Neural progenitor cell (in vitro differentiated cells): ENCODE data around the gene JUND.

DNA sequence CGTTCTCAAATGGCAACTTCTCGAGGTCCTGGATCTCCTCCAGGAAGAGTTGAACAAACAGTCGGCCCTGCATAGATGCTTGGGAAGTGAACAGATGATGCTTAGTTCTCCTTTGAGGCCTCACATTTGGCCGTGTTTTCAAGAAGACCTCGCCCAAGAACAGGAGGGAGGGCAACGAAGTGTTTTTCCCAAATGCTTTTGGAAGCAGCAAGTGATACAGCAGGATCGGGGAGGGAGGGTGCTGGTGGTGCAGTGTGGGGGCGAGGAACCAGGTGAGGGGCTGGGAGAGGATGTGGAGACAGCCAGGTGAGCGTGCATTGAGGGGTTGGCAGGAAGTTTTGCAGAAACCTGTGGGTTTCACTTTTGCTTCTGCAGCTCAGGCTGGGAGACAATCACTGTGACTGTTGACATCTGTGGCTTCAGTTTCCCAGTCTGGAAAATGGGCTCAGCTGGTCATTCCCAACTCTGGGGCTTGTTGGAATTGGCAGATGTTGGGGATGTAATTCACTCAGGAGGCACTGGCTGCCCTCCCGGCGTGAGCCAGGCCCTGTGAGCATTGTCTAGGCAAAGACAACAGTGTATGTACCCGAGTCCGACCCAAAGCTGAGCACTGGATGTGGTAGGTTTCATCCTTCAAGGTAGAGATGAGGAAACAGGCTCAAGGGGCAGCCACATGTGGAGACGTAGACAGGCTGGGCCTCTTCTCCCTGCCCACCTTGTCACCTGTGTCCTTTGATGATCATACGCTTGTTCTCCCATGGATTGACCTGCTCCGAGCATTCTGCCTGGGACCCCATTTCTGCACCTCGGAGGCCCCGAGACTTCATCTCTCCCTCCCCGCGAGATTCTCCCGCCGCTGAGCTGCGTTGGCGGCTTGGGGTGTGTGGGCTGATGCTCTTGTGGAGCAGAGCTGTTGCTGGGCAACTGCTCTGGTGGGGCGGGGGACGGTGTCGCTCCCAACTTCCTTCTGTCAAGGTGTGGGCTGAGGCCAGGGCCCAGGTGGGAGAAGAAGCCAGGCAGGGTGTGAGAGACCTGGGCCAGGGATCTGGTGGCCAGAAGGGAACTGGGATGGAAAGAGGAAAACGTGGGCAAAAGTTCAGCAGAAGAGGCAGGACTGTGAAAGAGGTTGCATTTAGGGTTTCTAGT is 21.9 kb downstream of the MAST3 start:
- RAMPAGE, long total RNA, result no peak

GRCh38 chr19:18153406-18153656 is 368 bp downstream of the PIK3R2 start:
- RAMPAGE, long total RNA, result no peak

- RAMPAGE, long total RNA, result no peak
Measured at GRCh38 chr19:18185725-18186254, 7.2 kb upstream of the MPV17L2 start.

- RAMPAGE, long total RNA, result no peak
Measured at GRCh38 chr19:18186565-18187222, 6.3 kb upstream of the MPV17L2 start.

DNA sequence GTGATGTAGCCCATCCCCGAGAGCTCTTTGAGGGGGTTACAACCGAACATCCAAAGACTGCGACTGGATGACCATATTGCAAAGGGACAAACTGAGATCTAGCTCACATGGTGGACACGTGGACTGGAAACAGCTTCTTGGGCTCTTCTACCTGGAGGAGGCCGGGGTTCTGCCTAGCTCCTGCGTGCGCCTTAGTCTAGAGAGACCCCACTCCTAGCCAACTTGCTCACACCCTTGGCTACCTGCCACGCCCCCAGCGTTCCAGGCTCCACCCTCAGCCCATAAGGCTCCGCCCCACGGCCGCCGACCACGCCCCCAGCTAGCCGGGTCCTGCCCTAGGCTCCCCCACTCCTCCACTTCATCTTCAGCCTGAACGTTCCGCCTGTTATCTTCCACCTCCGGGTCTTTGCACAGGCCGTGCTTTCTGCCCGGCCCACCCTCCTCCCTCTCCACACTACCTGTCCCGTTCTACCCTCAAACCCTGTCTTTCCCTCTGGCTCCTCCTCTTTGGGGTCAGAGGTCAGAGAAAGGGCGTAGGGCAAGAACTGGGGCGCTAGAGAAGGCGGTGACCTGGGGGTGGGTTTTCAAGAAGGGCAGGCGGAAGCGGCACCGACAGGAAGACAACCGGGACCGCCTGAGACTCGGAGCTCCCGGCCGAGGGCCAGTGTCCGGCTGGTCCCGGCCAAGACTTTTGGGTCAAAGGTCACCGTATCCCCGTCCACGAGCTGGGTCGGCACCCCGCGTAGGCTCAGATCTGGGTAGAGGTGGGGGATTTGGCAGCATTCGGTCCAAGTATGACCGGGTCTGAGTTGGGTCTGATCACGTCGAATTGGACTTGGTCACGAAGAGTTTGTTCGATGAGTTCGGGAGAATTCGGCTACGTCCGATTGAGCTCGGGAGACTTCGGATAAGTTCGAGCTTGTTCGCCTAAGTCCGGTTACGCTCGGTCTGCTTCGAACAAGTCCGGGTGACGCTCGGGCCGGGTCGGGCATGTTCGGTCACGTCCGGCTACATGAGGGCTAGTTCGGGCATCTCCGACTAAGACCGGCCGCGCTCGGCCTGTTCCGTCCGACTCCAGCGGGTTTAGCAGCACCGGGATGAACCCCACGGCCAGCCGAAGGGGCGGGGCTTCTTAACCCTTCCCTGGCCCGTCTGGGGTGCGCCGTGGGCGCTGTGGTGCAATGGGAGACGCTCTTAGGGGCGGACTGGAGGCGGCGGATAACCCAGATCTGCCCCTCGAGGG is 2.2 kb downstream of the PDE4C start:
- RAMPAGE, long total RNA, result no peak

- RAMPAGE, long total RNA, result no peak
Measured at GRCh38 chr19:18224908-18225424, 1.3 kb downstream of the PDE4C start.

DNA sequence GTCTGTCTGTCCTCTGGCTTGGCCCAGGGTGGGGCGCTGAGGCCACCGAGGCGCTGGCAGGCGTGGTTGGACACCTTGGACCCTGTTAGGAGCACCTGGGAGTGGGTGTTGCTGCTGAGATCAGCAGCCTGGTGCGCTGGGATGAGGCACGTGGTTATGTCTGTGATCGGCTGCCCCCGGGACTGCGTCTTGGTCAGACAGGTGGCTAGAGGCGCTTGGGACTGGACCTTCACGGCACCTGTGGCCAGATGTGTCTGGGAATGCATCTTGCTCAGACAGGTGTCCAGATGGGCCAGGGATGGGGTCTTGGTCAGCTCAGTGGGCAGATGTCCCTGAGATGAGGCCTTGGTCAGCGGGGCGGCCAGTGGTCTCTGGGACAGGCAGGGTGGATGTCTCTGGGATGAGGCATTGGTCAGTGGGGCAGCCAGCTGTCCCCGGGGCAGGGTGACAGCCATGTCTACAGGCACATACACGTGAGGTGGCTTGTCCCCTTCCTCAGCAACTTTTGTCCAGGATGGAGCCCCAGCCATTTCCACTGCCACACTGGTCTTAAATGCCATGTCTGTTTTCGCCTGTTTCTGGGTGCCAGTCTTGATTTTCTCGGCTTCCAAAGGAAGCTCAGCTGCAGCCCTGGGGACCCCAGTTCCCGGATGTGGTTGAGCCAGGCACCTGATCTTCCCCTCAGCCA is 9.0 kb downstream of the IQCN start:
- RAMPAGE, long total RNA, result no peak

DNA sequence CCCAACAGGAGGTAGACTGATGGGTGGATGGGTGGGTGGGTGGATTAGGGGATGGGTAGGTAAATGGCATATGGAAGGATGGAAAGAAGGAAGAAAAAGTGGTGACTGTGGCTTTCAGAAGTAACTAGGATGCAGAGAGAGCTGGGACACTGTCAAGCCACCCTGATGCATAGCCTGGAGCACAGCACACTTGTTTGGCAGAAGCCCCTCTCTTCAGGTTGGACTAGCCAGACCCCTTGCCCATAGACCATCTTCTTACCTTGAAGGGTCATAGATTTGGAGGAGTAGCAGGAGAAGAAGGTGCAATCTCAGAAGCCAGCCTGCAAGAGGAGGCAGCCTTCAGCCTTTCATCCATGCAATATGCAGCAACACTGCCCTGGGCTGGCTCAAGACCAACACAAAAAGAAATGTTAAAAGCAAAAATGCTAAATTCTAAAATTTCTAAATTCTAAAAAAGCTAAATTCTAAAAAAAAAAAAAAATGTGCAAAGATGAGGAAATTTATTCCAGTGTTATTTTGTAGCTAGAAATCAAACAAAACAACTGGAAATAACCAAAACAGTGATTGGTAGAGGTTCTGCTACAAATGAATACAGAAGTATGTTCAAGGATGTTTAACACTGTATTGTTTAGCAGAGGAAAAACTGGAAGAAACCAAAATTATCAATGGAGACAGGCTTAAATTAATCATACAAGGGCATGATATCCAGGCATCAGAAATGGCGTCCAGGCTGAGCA is 4.9 kb downstream of the IQCN start:
- RAMPAGE, long total RNA, result no peak

- RAMPAGE, long total RNA, result no peak
Measured at GRCh38 chr19:18280944-18281977, at the start of gene JUND. TSS of gene JUND (minus strand) at chr19:18281622.

DNA sequence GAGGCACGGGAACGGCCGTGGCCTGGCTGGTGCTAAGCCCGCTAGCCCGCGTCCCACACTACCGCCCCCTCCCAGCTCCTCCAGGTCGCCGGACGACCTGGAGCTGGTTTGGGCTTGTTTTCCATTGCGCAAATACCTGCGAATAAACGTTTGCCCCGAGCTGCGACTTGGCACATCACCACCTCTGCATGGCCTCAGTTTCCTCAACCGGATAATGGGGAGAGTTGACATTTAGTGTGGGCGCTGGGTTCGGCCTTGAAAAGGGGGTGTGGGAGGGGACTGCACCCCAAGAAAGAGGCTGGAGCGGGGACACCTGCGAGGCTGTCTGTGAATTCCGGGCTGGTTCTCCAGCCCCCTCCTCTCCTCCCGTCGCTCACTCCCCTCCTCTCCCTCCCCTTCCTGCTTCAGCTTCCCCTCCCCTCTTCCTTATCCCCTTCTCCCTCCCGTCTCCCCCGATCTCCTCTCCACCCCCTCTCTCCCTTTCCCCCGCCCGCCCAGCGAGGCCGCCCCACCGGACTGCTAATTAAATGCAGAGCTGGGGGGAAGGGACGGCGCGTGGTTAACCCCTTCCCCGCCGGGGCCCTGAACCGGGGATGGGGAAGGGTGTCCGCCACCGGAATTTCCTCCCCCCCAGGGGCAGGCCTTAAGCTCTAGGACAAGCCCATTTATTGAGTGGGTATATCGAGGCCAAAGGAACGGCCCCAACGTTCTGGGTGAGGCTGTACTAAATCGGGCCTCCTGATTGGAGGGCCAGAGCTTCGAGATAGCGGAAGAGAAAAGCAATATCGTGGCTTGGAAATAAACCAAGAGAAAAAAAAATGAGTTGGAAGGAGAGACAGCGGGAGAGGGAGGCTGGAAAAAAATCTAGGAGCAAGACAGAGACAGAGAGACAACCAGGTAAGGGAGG is 11.3 kb upstream of the JUND start:
- RAMPAGE, long total RNA, result no peak

- RAMPAGE, long total RNA, result no peak
Measured at GRCh38 chr19:18304105-18304425, 18.8 kb downstream of the LSM4 start.

DNA sequence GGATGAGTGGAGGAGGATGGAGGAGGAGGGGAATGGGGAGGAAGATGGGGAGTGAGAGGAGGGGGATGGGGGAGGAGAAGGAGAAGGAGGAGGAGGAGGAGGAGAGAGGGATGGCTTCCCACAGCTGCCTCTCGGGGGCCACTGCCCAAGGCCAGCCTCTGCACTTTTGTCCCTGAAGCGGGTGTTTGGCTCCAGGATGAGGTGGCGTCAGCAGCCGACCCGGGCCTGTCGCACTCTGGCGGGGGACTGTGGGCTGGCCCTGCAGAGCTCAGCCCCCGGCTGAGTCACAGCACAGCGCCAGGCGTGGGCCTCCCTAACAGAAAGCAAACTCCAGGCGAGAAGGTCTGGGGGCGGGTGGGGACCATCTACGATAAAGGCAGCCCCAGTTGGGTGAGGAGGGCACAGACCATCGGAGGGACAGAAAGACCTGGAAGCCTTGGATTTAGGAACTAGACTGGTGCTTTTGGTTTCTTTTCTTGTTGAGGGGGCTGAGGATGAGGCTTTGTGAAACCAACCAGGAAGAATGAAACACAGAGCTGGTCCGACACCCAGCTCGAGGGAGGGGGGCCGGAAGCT is 18.4 kb downstream of the LSM4 start:
- RAMPAGE, long total RNA, result no peak

GRCh38 chr19:18309874-18310499 is 12.9 kb downstream of the LSM4 start:
- RAMPAGE, long total RNA, result no peak

DNA sequence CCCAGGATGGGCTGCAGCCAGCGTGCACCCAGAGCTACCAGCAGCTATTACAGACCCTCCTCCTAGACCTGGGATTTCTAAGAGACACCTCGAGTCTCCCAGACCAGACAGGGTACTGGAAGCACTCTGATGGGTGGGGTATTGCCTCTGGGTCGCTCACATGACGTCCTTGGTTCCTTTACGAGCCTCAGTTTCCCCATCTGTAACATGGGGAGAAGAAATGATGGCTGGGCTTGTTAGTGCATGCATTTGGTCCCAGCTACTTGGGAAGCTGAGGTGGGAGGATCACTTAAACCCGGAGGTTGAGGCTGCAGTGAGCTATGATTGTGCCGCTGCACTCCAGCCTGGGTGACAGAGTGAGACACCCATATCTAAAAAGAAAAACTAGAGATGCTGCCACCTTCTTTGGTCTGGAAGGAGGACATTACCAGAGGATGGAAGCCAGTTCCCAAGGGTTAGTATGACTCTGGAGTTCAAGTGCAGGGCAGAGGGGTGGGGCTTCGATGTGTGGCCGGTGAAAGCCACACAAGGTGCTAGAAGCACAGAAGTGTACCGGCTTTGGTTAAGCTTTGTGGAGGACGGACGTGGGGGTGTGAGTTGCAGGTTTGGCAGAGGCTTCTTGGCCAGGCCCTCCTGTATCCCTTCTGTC is 5.0 kb upstream of the SSBP4 start:
- RAMPAGE, long total RNA, result no peak

DNA sequence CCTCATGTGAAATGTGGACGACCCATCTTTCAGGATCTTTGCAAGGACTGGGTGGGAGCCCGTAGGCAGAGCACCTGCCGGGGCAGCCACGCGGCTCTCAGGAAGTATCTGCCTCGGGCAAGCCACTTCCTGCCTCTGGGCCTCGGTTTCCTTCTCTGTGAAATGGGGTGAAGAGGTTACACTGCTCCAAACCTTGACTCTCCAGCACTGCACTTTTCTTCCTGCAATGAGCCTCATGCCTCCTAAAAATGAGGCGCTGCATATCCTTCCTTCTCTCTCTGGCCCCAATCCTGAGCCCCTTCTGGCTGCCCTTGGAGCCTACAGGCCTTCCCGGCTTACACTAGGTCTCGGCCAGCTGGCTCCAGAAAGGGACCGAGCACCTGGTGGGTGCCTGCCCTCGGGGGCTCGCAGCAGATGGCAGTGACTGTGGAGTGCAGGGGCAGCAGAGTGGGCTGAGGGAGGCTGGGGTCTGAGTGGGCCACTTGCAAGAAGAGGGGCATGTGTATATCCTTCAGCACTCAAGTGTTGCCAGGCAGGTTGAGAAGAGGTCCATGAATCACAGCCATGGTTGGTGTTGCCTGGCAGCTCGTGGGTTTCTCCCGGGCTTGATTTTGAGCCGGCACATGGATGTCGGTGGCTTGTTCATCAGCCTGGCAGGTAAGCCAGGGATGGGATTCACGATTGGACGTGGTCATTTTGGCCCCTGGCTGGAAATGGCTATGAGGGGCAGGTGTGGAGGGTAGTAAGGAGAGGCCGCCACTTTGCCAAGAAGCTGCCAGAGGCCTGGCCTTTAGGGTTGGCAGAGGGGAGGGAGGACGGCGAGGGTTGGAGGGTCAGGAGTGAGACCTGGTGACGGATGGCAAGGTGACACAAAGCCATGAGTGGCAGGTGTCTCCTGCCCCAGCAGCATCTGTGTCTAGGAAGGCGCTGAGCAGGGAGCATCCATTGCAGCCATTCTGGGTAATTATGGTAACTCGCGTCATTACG is 3.7 kb downstream of the SSBP4 start:
- RAMPAGE, long total RNA, result no peak

GRCh38 chr19:18437781-18438017 is 234 bp downstream of the ISYNA1 start:
- RAMPAGE, long total RNA, result no peak

DNA sequence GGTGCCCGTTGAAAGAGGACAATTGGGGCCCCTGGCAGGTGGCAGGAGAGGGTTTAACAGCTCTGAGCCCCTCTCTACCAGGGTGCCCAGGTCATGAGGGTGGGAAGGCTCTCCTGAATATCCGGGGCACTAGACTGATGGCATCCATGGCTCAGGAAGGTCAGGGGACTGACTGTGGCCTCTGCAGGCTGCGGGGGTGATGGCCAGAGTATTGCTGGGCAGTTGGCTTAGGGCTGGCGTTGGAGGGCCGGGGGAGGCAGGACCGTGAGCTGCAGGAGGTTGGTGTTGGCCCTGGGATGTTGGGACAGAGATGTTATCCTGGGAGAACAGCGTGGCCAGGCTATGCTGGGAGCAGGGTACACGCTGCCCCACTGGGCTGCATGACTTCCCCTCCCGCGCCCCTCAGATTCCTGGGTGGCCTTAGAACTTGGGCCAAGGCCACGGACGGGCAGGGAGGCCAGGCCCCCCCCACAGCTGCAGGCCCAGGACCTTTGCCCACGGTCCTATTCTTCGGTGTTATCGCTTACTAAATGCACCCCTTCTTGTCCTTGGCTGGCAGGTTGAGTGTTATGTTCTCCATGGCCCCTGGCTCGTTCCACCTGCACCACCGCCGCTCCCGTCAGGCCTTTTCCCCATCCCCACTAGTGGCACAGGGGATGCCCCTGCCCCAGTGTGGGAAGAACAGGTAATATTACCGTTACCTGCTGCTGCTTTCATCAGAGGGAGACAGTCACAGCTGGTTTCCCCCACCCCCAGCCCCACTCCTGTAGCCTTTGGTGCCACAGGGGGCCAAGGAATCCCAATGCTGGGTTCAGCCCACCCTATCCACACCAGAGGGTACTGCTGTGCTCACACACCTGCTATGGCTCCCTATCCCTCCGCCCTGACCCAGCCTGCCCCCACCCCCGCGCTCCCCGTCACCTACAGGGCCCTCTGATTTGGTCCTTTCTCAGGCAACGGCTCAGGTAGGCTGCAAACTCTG is 3.2 kb upstream of the ISYNA1 start:
- RAMPAGE, long total RNA, result no peak

GRCh38 chr19:18490582-18490964 is 31.3 kb downstream of the ELL start:
- RAMPAGE, long total RNA, result no peak

DNA sequence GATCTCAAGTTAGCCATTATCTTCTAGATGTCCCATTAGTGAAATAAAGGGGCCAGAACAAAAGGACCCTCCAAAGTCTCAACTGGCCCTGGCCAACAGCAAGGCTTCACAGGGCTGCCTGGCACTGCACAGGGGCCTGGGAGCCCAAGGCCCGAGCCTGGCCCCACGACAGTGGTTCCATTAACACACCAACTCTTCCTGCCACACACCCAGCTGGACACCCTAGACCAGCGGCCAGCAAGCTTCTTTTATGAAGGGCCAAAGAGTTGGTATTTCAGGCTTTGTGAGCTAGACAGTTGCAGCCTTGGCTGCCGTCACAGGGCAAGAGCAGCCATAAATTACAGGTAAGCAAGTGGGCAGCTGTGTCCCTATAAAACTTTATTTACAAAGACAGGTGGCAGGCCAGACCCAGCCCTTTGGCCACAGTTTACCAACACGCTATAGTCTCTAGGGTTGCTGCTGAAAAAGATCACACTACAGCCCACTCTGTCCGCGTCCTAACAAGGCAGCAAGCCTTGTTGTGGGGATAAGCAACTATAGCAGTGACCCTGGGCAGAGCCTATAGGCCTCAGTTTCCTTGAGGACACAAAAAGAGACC is 13.3 kb downstream of the ELL start:
- RAMPAGE, long total RNA, result no peak

GRCh38 chr19:18512768-18513375 is 9.0 kb downstream of the ELL start:
- RAMPAGE, long total RNA, result no peak